CD14-positive monocyte (primary cell): ENCODE measurements around the genes PADI4 and ARHGEF10L.

DNA sequence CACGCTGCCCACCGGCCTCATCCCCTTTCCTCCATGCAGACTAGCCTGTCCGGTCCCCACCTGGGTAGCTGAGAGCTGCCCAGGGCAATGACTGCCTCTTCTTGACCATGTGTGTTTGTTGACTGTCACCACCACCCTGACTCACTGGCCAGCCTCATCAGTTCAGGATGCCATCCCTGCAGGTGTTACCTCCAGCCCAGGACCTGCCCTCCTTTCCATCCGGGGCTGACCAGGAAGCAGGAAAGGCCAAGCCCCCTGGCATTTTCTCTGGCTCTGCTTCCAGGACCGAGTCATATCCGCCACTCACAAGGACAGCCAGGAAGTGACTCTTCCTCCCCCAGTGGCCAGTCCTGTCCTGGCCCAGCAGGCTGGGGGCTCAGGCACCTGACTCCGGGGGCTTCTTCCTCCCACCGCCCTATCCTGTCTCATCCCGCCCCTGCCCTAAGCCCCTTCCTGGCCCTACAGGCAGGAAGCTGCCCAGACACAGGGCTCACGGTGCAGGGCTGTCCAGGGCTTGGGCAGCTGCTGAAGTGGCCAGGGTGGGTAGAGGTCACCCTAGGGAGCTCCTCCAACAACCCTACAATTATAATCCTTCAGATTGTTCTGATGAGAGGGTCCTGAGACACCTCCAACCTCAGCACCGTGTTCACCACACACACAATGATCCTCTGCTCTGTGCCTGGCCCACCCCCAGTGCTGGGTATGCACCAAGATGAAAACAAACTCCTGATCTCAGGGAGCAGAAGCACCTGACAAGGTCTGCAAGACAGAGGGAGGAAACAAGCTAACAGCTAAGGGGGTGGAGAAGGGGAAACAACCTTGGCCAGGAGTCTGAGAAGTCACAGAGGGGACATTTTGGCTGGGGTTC lies 16.9 kb downstream of the EPHA2 start:
- CAGE, long polyA plus RNA = no peak

DNA sequence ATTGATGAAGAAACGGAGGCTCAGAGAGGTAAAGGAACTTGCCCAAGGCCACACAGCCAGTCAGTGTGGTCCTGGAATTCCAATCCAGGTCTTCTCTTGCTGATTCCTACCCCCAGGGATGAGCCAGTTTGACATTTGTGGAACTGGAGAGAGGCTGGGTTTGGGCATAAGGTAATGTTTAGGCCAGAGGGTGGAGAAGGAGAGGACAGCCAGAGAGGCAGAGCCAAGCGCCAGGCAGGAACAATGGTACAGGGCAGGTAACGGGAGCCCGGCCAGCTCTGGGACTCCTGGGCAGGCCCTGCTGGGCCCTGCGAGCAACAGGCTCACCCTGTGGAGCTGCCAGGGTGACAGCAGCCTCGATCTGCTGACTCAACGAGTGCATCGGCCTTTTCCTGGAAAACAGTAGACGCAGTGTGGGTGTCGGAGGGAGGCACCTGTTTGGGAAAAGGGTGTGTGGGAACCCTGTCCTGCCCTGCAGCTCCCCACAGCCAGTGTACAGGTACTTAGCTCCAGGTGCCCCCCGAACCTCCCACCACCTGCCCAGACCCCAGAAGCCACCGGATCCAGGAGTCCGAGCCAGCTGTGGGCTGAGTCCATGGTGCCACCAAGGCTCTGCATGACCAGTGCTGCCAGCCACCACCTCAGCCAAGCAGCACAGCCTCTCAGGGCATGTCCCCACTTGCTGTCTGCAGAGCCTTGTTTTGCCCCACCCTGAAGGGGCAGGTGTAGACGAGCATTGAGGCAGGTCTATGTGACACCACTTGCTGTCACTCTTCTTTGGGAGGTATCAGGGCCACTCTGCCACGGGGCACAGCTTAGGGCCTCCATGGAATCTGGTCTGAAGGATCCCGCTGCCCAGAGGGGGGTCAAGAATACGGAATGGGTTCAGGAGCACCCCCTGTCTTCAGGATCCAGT lies 28.1 kb downstream of the ARHGEF19 start:
- CAGE, long polyA plus RNA = no peak

DNA sequence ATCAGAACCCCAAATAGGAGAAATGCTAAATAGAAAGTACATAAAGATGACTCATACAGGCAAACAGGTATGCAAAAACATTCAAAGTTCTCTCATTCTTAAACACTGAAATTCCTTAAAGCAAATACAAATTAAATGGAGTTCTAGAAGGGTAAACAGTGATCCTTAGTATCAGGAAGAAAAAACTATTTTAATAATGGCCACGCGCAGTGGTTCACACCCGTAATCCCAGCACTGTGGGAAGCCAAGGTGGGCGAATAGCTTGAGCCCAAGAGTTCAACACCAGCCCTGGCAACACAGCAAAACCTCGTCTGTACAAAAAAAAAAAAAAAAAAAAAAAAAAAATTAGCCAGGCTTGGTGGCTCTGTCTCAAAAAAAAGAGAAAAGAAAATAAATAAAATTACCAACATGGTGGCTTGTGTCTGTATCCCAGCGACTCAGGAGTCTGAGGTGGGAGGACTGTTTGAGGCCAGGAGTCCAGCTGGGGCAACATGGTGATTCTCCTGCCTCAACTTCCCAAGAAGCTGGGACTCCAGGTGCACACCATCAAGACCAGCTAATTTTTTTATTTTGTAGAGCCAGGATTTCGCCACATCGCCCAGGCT lies 17.4 kb downstream of the FBXO42 start:
- CAGE, long polyA plus RNA = no peak

GRCh38 chr1:16443813-16444871 lies 3.6 kb downstream of the NECAP2 start:
- CAGE, long polyA plus RNA = no peak

- CAGE, long polyA plus RNA = no peak
Observed at GRCh38 chr1:16534837-16535892, 94.6 kb downstream of the NECAP2 start.

DNA sequence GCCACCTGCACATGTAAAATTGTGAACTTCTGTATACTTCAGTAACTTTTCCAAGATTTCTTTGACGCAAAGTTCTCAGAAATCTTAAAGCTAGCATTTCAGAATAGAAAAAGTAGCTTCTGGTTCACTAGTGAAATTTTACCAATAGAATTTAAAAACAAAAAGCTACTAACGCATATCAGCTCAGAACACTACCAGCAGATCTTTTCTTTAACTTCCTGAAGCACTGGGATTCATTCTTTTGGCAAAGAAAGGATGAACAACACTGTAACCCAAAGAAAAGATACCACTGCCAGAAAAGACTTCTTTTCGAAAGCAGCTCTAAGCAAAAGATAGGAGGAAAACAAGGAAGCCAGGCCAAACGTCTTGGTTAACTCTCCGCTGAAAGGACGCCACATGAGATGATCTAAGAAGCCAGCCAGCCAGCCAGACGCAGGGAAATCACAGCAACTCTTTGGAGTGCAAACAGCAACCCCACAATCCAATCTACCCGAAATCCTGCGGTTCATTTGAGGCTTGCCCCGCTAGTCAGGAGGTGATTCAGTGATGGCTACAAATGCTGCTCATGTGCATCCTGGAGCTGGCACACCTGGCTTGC lies 171.9 kb downstream of the NECAP2 start:
- CAGE, long polyA plus RNA = no peak

DNA sequence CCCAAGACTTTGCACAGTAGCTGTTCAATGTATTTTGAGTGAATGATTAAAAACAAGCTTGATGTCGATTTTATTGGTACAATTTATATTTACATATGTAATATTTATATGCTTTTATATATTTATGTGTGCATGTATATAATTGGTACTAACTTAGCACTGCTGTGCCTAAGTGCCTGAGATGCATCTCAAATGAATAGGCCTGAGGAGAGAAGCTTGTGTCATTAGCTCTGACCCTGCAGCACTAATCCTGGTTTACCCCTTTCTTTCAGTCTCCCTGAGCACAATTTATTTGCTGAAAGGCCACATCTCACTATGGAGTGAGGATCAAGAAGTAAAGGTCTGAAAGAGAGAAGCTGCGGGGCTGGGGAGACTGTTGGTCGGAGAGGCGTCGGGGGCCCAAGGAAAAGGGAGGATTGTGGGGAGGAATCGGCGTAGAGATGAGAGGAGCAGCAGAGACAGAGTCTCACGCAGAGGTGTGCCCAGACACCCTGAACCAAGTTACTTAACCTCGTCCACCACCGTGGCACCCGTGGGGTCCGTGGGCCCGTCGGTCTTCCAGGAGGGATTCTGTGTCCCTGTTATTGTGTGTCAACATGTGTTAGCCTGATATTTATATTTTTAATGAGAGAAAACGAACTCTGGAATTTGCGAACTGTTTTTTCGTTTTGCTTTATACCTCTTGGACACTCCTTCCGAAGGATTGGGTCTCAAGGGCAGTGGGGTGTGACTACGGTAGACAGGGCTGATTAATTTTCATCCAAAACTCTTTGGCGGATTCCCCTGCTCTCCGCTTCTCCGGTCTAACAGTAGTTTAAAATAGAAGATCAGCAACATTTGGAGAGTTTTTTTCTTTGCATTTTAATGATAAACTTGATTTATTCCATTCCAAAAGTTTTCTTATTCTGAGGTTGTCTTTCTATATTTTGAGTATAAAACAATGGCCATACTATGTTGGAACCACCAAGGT lies 176.6 kb downstream of the NECAP2 start:
- CAGE, long polyA plus RNA = no peak

DNA sequence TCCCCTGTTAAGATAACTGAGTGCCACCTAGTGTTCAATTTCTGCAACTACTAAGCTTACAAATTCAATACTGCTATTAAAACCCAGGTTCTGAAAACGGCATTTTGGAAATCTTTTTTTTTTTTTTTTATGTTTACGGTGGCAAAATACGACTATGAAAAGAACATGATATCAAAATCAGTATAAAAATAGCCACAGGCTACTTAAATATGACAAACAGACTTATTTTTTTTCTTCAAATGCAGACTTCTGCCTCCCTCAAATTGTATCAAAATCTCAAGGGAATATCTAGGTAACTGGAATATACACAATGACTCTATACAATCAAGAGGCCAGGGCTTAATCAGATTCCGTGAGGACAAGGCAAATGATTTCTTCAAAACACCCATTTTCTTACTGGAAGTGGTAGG lies 236.8 kb upstream of the CROCC start:
- CAGE, long polyA plus RNA = no peak

GRCh38 chr1:16764967-16765705 lies 156.6 kb upstream of the CROCC start:
- CAGE, long polyA plus RNA = no peak

- CAGE, long polyA plus RNA = no peak
Observed at GRCh38 chr1:16971224-16971757, 9.1 kb downstream of the MFAP2 start.

DNA sequence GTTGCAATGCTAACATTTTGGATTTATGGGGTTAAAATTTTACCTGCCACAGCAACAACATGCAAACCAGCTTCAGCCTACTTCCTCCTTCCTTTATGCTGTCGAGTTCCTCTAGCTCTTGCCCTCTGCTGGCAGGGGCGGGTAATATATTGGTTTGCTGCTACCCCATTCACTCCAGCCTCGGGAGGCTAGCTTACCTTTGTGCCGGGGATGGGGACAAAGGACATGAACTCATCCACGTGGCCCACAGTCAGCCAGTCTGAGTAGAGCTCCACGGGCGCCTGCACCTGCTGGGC lies 21.6 kb upstream of the SDHB start:
- CAGE, long polyA plus RNA = no peak

DNA sequence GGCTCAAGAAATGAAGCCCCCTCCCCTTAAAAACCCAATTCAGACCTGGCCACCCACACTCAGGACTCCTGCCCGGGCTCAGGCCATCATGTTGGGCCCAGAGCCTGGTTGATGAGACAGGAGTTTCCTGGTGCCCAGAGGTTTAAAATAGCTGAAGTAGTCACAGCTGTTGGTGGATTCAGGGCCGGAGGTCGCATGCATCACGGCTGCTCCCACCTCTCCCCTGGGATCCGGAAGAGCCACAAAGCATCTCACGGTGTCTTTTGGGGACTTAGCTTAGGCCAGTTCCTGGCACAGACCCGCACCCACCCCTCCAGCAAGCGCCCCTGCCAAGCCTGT lies 2.6 kb upstream of the PADI2 start:
- CAGE, long polyA plus RNA = no peak

- CAGE, long polyA plus RNA = no peak
Observed at GRCh38 chr1:17204641-17204906, 354 bp upstream of the PADI1 start.

DNA sequence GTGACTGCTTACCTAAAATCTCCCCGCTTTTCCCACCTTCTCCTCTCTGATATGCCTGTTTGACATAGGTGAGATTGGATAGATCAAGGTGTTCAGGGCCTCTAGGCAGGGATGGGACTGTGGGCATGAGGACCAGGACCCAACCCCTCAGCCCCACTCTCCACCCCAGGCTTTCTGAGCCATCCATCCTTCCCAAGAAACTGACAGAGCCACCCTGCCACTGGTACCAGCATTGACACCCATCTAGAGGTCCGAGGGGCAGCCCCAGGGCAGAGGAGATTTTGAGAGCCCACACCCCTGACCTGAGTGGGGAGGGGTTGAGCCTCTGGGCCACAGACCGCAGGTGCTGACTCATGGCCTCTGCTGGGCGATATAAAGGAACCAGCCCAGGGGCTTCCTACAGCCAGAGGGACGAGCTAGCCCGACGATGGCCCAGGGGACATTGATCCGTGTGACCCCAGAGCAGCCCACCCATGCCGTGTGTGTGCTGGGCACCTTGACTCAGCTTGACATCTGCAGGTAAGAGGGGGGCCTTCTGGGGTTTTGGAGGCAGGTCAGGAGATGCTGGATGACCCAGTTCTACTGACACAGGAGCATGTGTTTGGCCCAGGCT lies at the start of gene PADI4:
Gene PADI4, plus strand, starts transcription at position 402 of the 613 bp plus-strand sequence.
- CAGE, long polyA plus RNA = start-site peak on the plus strand centred at position 407 of the sequence, 7 bp wide, 95 and 59 reads in 2 replicates

- CAGE, long polyA plus RNA = no peak
Observed at GRCh38 chr1:17404204-17404786, 32.3 kb downstream of the PADI6 start.

DNA sequence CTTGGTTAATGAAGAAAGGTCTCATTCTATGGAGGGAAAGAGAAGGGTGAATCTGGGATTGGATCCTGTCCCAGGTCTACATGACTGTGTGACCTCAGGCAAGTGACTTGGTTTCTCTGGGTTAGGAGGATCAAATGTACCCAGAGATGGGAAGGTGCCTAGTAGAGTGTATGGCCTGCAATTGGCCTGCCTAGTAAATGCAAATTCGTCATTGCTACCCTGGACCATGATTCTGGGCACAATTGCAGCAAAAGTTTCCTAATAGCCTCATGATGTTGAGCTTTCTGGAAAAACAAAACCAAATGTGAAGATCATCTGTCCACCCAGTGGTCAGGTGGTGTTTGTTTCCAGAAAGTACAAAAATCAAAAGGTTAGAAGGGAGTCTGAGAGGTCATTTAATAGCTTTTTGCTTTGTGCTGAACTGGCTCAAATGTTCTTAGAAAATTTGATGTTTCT lies 49.9 kb upstream of the RCC2 start:
- CAGE, long polyA plus RNA = no peak

- CAGE, long polyA plus RNA = no peak
Observed at GRCh38 chr1:17539486-17540309, at the start of gene ARHGEF10L. TSS of gene ARHGEF10L (plus strand) at chr1:17539698.

GRCh38 chr1:17540310-17540673 lies 794 bp downstream of the ARHGEF10L start:
- CAGE, long polyA plus RNA = no peak

DNA sequence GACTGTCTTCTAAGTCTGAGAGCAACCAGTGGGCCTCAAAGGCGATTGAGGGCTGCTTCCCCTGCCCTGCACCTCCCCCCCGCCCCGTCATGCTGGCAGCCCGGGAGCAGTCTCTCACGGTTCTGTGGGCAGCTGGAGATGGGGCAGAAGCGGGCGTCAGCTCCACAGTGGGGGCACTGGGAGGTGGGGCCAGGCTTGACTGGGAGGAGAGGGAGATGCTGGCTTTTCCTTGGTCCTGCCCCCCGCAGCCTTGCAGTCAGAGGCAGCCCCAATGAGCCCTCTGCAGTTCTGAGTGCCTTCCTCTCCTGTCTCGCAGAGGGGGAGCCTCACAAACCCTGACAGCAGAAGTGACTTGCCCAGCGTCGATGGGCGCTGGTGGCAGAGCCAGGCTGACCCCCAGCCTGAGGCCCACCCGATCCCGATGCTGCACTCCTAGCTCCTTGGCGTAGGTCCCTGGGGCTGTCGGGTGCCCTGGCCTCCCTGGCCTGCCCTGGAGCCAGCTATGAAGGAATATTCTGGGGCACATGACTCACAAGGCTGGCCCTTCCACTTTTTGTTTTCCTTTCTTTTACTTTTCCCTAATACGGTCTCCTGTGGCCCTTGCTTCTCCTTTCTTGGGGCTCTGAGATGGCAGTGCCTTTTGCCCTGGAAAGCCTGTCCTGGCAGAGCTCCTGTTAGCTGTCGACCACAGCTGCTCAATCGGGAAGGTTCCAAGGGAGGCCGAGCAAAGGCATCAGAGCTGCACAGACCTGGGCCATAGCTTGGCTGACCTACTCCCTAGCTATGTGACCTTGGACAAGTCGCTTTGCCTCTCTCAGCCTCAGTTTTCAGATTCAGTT lies 21.9 kb downstream of the ARHGEF10L start:
- CAGE, long polyA plus RNA = no peak

GRCh38 chr1:17581915-17582676 lies 42.6 kb downstream of the ARHGEF10L start:
- CAGE, long polyA plus RNA = no peak